Peripheral blood mononuclear cell (primary cell): ENCODE measurements around the gene CERK.

DNA sequence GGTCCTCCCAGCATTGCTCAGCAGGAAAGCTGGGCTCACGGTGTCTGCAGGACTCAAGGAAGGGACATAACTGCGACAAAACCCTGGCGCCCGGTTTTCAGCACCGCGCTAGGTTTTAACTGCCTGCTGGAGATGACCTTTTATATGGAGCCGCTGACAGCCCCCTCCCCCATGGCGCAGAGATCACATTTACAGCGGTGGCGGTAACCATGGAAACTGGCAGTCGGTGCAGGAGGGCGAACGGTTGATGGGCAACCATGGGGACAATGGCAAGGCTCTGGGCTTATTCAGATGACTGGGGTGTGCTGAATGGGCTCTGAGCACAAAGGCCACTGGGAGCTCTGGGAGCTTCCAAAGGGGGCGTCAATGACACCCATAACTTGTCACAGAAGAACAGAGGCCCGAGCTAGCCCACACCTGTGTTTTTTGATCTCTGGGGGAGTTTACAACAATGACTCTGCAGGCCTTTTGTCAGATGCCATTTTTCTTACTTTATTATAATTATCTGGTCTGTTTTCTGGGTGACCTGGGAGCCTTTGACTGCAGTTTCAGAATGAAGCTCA is 37.1 kb downstream of the CELSR1 start:
- PRO-cap, 8 experiments, result no peak in any of the 8 experiments

- PRO-cap, 8 experiments, result no peak in any of the 8 experiments
Measured at GRCh38 chr22:46548793-46549171, 11.4 kb upstream of the CELSR1 start.

DNA sequence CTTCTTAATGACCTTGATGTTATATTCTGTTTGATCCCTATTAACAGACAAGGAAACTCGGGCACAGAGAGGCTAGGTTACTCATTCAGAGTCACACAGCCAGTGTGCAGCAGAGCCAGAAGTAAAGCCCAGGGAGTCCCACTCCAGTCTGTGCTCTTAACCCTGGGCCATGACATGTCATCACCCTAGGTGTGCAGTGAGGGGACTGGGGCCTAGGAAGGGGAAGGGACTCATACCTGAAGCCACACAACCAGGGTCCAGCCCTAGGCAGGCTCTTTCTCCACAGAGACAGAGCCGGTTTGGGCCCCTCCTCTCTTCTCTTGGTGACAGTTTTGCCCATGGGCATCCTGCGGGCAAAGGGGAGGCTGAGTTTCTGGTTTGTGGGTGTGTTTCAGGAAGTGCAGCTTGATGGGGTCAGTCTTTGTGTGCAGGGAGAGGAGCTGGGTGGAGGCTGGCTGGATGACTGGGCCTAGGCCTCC is 23.1 kb upstream of the CELSR1 start:
- PRO-cap, 8 experiments, result peak in 1 of 8 experiments; most common plus-strand start position 417 of the sequence (in 1)

DNA sequence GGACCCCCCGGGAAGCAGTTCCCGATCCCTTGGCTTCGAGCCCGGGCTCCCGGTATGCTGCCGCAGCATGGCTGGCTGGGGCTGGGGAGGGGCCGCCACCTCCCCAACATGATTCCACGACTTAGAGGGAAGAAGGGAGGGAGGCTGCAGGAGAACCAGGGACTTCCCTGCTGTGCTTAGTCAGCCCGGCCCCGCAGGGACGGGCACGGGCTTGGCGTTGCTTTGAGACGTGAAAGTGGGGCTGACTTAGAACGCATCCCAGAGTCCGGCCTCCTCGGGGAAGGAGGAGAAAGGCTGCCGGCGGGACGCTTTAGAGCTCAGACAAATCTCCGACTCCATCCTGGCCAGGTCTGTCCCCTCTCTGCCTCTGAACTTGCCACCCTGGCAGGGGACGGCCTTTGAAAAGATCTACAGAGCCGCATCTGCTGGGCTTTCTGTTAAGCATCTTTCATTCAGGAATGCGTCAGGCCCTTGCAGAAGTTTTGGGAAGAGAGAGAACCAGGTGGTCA is 35.5 kb upstream of the GRAMD4 start:
- PRO-cap, 8 experiments, result no peak in any of the 8 experiments

- PRO-cap, 8 experiments, result no peak in any of the 8 experiments
Measured at GRCh38 chr22:46592036-46593014, 27.9 kb upstream of the GRAMD4 start.

DNA sequence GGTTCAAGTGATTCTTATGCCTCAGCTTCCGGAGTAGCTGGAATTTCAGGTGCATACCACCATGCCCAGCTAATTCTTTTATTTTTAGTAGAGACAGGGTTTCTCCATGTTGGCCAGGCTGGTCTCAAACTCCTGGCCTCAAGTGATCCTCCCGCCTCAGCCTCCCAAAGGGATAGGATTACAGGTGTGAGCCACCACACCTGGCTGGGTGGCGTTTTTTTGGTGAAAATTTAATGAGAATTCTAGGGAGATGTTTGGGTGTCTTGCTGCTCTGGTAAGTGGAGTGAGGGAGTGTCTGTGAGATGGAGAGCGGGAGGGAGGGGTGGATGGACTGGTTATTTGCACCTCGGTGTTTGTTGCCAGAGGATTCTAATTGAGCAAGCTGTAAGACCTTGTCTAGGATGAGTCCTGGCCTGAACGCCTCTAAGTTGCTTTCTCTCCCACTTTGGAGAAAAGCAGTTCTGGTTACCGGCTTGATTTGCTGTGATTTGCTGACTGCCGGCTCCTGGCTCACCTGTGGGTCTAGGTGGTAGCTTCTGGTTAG is 22.0 kb upstream of the GRAMD4 start:
- PRO-cap, 8 experiments, result no peak in any of the 8 experiments

- PRO-cap, 8 experiments, result no peak in any of the 8 experiments
Measured at GRCh38 chr22:46598661-46599017, 21.5 kb upstream of the GRAMD4 start.

GRCh38 chr22:46599199-46599496 is 21.0 kb upstream of the GRAMD4 start:
- PRO-cap, 8 experiments, result peak in 1 of 8 experiments; most common plus-strand start chr22:46599344 (in 1)

DNA sequence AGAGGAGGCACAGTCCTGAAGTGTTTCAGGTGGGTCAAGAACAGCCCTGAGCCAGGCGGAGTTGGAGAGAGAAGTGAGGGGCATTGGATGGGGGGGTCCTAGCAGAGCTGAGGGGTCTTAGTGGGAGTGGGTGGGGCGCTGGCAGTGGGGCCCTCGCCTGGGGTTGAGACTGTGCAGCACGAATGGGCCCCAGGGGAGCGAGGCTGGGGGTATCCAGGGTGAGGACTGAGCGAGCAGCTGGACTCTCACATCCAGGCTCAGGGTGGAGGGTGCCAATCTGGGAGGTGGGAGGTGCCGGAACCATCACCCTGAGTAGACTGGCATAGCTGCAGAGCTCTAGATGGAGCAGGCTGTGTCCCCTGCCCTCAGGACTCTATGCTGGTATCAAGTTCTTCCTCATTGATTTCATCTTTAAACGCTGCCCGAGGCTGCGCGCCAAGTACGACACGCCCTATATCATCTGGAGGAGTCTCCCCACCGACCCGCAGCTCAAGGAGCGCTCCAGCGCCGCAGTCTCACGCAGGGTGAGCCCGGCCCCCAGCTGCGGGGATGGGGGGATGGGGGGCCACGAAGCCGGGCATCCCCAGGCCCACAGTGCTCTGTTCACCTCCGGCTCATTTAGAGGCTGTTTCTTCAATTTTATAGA is 52.4 kb downstream of the GRAMD4 start:
- PRO-cap, 8 experiments, result no peak in any of the 8 experiments

DNA sequence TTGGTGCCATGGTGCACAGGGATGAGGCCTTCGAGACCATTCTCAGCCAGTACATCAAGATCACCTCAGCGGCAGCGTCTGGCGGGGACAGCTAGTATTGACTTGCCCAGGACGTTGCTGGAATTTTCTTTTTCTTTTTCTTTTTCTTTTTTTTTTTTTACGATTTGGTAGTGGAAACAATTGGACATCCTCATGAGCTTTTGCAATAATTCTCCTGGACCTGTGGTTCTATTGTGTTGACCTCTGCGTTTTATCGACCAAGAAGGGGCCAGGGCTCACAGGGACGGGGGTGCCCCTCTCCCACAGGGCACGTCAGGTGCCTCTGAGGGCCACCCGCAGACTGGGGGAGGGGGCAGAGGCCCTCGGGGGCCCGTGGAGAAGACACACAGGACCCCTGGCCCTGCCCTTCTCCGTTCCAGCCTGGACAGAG is 57.0 kb downstream of the GRAMD4 start:
- PRO-cap, 8 experiments, result no peak in any of the 8 experiments

DNA sequence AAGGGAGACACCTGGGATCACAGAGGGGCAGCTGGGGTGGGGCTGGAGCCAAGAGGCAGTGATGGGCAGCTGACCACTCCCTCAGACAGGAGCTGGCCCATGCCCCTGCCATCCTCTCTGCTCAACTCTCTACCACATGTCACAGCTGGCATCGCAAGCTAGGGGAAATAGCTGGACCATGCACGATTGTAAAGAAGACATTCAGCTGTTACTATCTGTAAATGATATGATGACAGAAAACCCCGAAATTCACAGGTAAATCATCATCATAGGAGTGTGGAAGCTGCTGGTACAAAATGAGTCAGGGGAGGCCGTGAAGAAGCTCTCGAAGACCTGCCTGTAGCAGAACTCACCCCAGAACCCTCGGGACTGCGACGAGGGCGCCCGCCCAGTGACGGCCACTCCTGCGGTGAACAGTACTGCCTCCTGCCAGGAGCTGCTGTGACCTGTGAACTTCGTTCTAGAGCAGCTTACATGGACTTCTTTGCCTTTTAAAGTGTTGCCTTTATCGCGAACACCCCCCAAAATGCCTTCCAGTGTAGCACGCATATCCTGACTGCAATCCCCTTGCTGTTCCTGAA is 55.8 kb downstream of the CERK start:
- PRO-cap, 8 experiments, result peak in 7 of 8 experiments; most common minus-strand start position 126 of the sequence (in 6)

DNA sequence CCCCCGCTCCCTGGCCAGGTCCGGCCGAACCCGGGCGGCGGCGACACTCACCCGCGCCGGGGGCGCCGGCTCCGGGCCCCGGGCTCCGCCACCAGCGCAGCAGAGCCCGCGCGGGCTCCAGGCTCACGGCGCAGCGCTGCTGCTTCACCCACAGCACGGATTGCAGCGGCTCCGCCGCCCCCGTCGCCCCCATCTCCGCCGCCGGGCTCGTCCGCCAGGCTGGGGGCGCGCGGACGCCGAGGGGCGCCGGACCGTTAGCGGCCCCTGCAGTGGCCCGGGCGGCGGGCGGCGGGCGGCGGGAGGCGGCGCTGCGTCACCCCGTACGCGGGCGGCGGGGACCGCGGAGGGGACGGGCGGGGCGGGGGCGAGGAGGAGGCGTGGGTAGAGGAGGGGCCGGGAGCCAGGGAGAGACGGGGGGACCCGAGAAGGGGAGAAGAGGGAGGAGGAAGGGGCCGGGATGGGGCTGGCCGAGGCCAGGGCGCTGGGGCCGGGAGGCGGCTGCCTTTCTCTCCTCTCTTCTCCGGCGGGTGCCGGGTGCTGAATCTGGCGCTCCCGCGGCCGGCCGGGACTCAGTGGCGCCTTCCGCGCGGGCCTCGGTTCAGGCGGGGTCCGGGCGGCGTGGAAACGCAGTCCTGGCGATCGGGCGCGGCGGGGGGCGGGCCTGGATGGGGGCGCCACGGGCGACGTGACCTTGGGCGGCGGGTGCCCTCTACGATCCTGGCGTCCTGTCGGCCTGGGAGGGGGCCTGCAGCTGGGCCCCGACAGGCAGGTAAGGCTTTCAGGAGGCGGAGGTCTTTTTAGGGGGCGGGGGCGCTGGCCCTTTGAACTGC is at the start of gene CERK:
Gene CERK, minus strand, starts transcription at position 297 of the 830 bp plus-strand sequence.
- PRO-cap, 8 experiments, result peak in 8 of 8 experiments; most common plus-strand start position 470 of the sequence (in 8); most common minus-strand start position 256 of the sequence (in 7)

DNA sequence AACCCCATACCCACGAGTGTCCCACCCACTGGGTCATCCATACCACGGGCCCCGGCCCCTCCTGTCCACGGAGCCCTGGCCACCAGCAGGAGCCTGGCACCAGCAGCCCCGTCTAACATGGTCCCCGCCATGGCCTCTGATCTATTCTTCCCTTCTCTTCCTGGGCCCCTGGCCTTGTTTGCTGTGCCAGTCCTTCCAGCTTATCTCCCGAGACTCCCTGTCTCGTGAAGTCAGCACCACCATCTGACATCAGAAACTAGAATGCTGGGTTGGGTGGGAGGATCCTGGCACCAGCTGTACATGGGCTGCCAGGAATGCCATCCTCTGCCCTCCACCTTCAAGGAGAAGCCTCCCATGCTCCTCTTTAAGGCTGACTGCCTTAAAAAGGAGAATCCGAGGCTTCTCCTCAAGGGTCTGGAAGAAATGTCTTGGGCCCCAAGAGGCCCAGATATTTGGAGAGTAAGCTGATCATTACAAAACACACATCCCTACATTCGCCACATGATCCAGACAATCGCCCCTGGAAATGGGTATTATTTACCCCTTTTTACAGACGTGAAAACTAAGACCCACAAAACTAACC is 3.4 kb upstream of the CERK start:
- PRO-cap, 8 experiments, result no peak in any of the 8 experiments

DNA sequence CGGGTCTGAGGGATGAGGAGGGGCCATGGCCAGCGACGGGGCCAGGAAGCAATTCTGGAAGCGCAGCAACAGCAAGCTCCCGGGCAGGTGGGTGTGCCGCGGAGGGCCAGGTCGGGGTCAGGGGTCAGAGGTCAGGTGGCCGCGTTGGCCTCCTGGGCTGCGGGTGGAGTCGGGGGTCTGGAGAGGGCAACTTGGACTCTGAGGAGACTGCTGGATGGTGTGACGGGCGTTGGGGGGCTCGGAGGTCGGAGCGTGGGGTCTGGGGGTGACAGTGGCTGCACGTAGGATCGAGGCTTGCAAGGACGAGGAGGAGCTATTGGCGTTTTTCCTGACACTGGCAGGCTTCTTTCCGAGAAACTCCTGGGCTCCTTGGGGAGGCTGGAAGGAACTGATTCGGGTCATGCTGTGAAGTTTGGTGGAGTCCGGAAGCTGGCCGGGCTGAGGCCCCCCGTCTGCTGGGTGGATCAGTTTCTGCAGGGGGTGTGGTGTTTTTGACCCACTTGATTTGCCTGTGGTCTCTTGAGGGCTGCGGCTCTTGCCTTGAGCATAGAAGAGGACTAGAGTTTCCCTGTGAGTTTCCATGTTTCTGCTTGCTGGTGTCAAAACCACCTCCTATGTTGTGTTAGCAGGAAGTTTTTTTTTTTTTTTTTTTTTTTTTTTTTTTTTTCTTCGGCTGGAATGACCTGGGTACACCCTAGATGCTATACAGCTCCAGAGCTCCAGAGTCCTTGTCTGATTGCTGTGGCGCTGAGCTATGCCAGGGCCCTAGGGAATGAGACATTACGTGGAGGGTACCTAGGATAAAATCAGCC is 518 bp downstream of the TBC1D22A start:
- PRO-cap, 8 experiments, result peak in 1 of 8 experiments; most common plus-strand start position 581 of the sequence (in 1); most common minus-strand start position 431 of the sequence (in 1)

DNA sequence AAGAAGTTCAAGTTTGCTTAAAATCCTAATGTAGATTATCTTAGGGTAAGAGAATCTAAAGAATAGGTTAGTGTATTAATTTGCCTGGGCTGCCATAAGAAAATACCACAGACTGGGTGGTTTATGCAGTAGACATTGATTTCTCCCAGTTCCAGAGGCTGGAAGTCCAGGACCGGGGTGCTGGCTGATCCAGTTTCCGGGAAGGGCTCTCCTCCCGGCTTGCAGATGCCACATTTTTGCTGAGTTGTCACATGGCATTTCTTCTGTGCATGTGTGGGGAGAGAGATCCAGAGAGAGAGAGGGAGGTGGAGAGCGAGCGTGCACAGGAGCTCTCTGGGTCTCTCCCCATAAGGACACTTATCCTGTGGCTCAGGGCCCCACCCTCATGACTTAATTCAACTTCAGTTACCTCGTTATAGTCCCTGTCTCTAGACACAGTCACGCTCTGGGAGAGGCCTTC is 46.6 kb downstream of the TBC1D22A start:
- PRO-cap, 8 experiments, result no peak in any of the 8 experiments

GRCh38 chr22:46835299-46836116 is 73.1 kb downstream of the TBC1D22A start:
- PRO-cap, 8 experiments, result no peak in any of the 8 experiments

DNA sequence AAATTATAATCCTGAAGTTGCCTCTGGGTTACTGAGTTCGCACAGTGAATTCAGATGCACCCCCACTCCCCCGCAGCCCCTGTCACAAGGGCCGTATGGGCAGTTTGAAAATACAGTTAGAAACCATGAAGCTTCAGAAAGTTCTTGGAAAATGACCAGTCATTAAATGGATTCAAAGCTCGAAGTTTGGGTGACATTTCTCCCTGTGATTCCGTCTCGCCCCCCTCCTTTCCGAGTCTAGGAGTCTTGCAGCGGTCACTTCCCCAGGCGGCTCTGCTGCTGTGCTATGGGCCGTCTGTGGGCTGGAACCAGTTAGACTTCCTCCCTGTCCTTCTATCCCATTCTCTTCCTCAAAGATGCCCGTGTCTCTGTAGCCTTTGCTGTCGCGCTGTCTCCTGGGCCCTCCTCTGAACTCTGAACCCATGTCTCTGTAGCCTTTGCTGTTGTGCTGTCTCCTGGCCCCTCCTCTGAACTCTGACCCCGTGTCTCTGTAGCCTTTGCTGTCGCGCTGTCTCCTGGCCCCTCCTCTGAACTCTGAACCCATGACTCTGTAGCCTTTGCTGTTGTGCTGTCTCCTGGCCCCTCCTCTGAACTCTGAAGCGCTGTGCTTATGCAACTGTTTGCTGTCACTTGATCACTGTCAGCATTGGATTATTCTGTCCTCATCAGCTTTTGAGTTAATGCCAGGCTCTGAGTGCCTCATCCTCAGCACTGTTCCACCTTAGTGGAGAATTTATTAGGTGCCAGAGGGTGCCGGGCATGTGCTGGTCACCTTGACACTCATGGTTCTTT is 173.1 kb downstream of the TBC1D22A start:
- PRO-cap, 8 experiments, result peak in 1 of 8 experiments; most common minus-strand start position 416 of the sequence (in 1)

DNA sequence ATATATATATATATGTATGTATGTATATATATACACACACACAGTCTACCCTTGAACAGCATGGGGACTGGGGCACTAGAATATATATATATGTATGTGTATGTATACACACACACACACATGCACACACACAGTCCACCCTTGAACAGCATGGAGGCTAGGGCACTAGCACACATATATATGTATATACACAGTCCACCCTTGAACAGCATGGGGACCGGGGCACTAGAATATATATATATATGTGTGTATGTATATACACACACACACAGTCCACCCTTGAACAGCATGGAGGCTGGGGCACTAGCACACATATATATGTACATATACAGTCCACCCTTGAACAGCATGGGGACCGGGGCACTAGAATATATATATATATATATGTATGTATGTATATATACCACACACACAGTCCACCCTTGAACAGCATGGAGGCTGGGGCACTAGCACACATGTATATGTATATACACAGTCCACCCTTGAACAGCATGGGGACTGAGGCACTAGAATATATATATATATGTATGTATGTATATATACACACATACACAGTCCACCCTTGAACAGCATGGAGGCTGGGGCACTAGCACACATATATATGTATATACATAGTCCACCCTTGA is 178.1 kb downstream of the TBC1D22A start:
- PRO-cap, 8 experiments, result no peak in any of the 8 experiments

GRCh38 chr22:47089879-47090160 is 327.4 kb downstream of the TBC1D22A start:
- PRO-cap, 8 experiments, result no peak in any of the 8 experiments

- PRO-cap, 8 experiments, result peak in 5 of 8 experiments; most common minus-strand start chr22:47130024 (in 5)
Measured at GRCh38 chr22:47129862-47130529, 367.5 kb downstream of the TBC1D22A start.